T47D (cell line): ENCODE data around the gene SLC6A12.

- RRBS, result no CpG with 5 or more reads among the region's 64 CpGs
Measured at GRCh38 chr12:138746-139651, 72.4 kb downstream of the IQSEC3 start.

DNA sequence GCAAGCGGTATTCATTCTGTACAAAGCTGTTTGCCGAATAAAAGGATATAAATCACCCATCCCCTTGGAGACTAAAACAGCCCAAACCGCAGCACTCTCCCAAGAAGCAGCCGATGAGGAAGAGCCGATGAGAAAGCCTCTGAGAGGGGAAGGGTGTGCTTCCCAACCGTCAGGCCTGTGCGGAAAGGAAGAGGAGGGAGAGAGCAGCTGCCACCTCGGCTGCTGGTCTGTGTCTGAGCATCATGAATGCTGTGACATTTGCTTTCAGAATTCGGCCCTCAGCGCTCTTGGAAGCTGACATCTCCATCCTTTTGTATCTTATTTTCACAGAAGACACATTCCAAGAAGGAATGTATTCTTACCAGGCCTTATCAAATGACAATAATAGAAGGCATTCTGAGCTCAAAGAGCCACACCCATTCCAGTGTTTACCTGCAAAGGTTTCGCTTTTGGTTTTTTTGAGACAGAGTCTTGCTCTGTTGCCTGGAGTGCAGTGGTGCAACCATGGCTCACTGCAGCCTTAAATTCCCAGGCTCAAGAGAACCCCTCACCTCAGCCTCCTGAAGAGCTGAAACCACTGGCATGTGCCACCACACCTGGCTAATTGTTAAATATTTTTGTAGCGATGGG, 69.4 kb downstream of the SLC6A12 start:
- RRBS, result no CpG with 5 or more reads among the region's 12 CpGs

GRCh38 chr12:164013-164675, 49.8 kb downstream of the SLC6A12 start:
- RRBS, result no CpG with 5 or more reads among the region's 13 CpGs

- RRBS, result 71% methylated on average over 1 of the region's 10 CpGs
Measured at GRCh38 chr12:172166-172654, 41.7 kb downstream of the SLC6A12 start.

DNA sequence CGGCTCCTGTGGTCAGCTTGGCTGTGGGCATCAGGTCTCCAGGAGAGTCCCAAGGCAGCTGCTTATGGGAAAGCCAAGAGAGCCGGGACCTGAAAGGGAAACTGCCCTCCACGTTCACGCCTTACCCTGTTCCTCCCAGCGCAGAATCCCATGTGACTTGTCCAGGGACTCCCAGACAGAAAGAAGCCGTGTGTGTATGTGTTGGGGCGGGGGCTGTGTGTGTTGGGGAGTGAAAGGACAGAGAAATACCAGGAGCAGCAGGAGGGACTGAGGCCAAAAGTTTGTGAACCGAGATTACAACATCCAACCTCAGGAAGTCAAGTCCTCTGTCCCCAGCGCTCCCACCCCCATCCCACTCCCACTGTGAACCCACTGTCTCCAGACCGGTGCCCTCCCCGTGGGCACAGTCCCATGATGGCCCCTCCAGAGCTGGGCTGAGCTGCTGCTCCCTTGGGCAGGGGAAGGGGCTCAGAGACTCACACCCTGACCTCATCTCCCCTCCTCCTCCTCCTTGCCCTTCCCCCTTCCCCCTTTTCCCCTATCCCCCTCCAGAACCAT, at the start of gene SLC6A12:
SLC6A12 (minus strand) TSS at position 221 of the 558 bp plus-strand sequence.
- RRBS, result 14% methylated on average over 2 of the region's 11 CpGs

- RRBS, result no CpG with 5 or more reads among the region's 2 CpGs
Measured at GRCh38 chr12:296779-297177, 34.1 kb upstream of the SLC6A13 start.

DNA sequence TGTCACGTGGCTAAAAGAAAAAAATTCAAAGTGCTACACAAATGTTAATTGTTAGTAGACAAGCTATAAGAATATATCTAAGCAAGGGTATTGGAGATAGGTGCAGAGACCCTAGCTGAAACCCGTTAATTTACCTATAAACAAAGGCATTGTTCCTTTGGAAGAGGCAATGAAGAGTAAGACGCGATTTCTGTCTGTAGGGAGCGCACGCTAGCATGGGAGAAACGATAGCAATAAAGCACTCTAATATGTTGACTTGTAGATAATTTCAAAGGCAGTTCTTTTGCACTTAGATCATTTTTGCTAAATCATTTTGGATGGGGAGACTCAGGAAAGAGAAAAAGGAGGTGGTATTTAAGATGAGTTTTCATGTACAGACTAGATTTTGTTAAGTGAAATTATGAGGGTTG, 634 bp downstream of the CCDC77 start:
- RRBS, result no CpG with 5 or more reads among the region's 7 CpGs

GRCh38 chr12:509447-510012, 49.8 kb downstream of the B4GALNT3 start:
- RRBS, result no CpG with 5 or more reads among the region's 9 CpGs

DNA sequence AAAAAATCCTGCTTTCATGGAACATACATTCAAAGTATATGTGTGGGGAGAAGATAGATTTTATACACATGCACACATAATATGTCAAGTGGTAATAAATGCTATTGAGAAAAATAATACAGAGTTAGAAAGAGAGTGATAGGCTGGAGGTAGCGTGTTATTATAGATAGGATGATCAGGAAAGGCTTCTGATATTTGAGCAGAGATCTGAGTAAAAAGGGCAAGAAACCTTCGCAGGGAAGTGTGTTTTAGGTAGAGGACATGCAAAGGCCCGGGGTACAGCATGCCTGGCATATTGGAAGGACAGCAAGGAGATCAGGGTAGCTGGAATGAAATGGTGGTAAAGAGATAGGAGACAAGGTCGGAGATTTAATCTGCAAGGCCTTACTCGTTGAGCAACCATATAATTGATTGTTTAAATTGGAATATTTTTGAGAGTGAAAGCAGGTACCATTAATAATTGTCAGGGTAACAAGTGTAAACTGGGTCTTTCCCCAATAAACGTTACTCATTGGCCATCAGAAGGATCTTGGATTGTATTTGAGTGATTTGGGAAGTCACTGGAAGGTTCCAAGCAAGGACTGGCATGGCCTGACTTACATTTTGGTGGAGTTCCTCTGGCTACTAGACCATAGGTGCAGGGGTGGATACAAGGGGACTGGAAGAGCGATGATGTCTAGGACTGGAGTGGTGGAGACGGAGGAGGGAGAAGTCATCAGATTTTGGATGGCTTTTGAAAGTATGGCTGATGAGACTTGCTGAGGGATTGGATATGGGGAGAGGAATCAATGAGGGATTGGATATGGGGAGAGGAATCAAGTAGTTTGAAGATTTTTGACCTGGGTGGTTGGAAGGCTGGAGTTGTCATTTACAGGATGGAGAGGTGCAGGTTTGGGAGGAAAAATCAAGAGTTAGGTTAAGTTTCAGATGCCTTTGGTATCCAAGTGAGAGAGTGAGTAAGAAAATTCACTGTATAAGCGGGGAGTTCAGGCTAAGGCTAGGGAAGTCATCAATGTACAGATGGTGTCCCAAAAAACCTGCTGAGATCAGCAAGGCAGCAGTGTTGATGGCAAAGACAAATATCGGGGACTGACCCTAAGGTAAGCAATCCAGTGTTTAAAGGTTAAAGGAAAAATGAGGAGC, 56.8 kb downstream of the B4GALNT3 start:
- RRBS, result no CpG with 5 or more reads among the region's 10 CpGs

DNA sequence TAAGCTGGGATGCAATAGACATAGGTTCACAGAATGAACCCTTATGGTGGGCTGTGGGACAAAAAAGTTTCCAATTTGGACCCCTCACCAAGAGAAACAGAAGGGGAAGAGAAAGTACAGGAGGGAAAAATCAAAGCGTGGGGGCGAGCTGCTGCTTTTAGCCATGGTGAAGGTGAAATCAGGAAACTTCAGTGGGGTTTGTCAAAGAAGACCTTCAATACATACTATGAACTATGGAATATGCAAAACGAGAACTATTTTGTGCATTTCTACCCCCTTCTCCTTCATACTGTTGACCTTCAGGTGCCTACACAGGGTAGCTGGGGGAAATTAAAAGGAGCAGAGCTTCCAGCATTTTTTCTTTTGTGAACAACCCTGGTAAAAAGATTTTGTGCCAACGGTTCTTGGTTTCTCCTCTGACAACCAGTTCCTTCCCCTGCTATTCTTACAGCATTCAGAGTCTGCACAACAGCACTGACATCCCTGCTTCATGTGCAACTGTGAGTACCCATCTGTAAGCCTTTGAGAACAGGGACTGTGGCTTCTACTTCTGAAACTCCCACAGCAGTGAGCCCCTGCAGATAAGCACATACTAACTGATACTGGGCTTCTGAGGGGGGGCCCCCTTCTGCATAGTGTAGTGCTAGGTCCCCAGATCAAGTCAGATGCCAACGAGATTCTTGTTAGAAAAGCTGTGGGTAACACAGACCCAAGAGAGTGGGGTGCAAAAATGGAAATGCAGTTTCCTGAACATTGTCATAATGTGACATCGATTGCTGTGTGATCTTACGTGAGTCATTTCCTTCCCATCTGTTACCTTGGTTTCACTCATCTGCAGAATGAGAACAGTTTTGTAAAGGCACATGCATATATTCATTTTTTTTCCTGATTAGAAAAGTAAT, 10.9 kb upstream of the NINJ2 start:
- RRBS, result no CpG with 5 or more reads among the region's 7 CpGs

DNA sequence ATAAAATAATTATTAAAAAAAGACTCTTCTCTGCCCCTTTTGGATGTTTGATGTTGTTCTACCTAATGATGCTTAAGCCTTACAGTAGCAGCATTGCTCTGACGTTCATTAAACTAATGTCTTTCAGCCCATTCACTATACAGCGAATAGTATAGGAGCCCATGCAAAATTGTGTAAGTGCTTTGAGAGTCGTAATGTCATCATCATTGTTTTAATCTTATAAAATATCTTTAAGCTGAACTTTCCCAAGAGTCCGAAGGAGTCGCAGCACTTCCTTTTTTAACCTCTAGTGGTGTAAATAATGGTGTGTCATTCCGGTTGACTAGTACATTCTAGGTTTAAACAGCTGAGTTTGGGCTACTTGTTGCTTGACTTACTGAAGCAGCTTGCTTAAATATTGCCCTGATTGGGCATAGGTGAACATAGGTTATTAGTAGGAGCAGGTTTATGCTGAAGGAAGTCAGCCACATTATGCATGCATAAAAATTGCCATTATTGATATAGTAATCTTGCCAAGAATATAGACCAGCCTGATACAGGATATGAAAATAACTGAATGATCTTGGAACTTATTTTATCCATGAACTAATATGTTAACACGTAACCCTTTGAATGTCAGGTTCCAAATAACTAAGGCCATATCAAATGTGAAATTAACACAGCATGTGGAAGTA, 2.6 kb downstream of the WNK1 start:
- RRBS, result no CpG with 5 or more reads among the region's 7 CpGs

GRCh38 chr12:883247-883702, 66.2 kb downstream of the RAD52 start:
- RRBS, result no CpG with 5 or more reads among the region's 3 CpGs

DNA sequence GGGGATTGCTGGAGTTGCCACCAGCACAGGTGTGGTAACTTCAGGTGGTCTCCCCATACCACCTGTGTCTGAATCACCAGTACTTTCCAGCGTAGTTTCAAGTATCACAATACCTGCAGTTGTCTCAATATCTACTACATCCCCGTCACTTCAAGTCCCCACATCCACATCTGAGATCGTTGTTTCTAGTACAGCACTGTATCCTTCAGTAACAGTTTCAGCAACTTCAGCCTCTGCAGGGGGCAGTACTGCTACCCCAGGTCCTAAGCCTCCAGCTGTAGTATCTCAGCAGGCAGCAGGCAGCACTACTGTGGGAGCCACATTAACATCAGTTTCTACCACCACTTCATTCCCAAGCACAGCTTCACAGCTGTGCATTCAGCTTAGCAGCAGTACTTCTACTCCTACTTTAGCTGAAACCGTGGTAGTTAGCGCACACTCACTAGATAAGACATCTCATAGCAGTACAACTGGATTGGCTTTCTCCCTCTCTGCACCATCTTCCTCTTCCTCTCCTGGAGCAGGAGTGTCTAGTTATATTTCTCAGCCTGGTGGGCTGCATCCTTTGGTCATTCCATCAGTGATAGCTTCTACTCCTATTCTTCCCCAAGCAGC, 64.4 kb downstream of the RAD52 start:
- RRBS, result no CpG with 5 or more reads among the region's 5 CpGs

DNA sequence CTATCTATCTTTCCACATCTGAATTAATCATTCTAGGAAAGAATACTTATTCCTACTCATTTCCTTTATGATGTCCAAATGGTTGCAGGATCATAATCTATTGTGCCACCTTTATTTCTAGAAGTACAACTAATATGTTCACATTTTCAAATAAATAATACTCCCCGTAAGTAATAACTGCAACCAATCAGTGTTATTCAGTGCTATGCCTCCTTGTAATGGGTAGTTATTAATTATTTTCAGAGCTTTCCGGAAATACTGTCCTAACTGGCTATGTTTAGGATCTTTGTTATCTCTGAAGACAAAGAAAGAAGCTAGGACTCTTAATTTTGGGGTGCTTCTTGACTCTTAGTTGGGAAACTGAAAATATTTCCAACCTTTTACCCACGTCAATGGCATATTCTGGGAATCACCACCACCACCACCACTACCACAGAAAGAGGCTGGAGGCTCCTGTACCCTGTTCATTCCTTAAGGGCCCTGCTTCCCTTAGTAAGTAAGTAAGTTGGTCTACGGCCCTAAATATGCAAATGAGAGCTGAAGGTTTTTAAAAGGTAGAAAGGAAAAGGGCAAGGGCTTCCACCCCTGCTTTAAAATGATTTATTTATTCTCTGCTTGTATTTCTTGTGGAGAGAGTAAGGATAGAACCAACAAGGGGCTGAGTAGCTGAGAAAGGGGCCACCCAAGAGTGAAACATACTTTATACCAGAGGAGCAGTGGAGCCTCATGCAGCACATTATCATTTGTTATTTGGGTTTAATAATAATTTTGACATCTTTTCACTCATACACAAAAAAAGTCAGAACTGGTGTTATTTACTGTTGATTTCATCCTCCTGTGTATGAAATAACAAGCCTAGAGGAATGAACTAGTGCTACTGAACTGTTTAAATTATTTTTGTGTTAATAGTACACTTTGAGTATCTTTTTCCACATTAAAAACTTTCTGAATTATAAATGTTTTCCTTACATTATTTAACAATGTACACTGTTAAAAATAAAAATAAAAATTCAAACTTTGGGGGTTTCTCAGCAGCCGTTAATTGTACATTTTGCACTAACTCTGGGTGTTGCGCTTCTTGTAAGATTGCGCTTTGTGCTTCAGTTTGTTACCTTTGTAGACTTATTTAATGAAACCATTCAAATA, 38.8 kb downstream of the RAD52 start:
- RRBS, result no CpG with 5 or more reads among the region's 7 CpGs

DNA sequence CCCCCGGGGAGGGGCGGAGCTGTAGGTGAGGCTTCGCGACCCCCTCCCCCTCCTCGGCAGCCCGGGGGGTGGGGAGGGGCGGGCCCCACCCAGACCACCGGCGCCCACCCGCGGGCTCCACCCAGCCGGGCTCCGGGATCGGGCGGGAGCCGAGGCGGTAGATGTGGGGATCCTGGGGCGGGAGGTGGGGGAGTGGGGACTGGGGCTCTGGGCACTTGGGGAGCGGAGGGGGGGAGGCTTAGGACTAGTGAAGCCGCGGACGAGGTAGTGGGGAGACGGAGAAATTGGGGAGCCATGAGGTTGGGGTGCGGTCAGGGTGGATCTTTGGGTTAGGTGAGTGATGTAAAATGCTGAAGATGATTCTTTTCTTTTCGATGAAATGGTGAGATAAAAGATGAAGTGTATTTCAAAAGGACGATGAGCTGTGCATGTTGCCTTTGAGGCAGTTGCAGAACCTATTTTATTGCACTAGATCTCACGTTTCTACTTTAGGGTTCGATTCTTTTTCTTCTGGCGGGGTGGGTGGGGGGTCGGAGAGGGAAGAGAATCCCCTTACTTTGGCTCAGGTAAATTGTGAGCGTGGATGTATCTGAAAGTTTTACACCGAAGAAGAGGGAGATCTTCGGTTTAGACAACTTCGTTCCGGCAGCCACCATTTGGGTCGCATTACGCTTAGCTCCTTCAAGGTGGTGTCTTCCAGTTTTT, 592 bp downstream of the ERC1 start:
- RRBS, result 1% methylated on average over 6 of the region's 37 CpGs

DNA sequence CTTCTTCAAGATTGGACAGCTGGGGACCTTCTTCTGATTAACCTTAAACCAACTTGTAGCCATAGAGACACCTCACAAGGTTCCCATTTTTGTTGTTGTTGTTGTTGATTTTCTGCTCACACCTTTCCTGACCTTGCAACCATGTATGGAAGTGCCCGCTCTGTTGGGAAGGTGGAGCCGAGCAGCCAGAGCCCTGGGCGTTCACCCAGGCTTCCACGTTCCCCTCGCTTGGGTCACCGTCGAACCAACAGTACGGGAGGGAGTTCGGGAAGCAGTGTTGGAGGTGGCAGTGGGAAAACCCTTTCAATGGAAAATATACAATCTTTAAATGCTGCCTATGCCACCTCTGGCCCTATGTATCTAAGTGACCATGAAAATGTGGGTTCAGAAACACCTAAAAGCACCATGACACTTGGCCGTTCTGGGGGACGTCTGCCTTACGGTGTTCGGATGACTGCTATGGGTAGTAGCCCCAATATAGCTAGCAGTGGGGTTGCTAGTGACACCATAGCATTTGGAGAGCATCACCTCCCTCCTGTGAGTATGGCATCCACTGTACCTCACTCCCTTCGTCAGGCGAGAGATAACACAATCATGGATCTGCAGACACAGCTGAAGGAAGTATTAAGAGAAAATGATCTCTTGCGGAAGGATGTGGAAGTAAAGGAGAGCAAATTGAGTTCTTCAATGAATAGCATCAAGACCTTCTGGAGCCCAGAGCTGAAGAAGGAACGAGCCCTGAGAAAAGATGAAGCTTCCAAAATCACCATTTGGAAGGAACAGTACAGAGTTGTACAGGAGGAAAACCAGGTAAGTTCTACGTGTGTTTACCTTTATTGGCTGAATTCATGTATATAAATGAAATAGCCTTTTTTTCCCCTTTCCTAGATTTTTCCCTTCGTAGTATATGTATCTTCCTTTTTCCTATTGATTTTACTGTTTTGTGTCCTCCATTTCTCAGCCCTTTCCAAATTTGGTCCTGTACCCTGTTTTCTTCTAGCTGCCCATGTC, 37.0 kb downstream of the ERC1 start:
- RRBS, result no CpG with 5 or more reads among the region's 19 CpGs

GRCh38 chr12:1054459-1054789, 63.4 kb downstream of the ERC1 start:
- RRBS, result no CpG with 5 or more reads among the region's 2 CpGs

DNA sequence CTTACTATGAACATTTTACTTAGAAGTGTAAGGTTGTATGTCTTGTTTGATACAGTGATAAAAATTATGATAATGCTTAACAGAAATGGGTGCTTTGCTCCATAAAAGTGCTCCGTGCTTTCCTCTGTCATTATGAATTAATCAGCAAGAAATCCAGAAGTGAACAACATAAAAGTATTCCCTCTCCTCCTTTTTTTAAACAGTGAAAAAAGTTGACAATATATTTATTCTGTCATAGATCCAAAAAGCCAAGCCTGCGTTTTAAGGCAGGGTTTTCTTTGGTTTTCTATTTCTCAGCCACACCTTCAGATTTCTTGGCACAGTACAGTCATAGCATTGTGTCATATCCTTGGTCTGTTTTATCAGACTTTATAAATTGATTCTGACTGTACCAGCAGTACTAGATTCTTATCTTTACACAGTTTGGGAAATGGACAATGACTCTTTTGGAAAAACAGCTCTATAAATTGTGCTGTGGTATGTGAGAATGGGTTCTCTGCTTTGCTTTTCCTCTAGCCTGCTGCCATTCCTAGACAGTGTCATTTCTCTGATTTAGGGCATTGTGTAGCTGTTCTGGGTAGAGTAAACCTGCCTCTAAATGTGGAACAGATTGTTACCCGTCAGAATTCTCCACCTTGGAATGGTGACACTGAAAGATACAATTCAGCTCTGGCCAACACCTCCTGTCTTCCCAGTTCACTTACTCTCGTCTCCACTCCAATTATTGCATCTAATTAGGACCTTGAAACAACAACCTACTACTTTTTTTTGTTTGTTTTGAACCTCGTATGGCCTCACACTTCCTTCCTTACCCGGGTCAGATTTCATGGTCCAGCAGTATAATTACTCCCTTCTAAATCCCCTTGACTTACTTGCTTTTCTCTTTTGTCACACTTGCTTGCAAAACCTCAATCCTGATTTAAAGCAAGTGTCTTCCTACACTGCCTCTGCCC, 226.2 kb downstream of the ERC1 start:
- RRBS, result no CpG with 5 or more reads among the region's 6 CpGs

GRCh38 chr12:1616087-1616971, 12.7 kb upstream of the WNT5B start:
- RRBS, result no CpG with 5 or more reads among the region's 16 CpGs

- RRBS, result no CpG with 5 or more reads among the region's 19 CpGs
Measured at GRCh38 chr12:1668679-1669618, 21.9 kb upstream of the ADIPOR2 start.